SJCRH30 (cell line): Measurements from ENCODE around the genes EMD and DNASE1L1.

- RAMPAGE, long total RNA = no peak
These were observed 19.0 kb upstream of the IRAK1 start for GRCh38 chrX:154038846-154039045.

GRCh38 chrX:154056733-154057294 lies 37.1 kb upstream of the IRAK1 start:
- RAMPAGE, long total RNA = no peak

GRCh38 chrX:154076779-154077798 lies 20.4 kb downstream of the MECP2 start:
- RAMPAGE, long total RNA = no peak

- RAMPAGE, long total RNA = no peak
These were observed 10.3 kb downstream of the MECP2 start for GRCh38 chrX:154087035-154087857.

DNA sequence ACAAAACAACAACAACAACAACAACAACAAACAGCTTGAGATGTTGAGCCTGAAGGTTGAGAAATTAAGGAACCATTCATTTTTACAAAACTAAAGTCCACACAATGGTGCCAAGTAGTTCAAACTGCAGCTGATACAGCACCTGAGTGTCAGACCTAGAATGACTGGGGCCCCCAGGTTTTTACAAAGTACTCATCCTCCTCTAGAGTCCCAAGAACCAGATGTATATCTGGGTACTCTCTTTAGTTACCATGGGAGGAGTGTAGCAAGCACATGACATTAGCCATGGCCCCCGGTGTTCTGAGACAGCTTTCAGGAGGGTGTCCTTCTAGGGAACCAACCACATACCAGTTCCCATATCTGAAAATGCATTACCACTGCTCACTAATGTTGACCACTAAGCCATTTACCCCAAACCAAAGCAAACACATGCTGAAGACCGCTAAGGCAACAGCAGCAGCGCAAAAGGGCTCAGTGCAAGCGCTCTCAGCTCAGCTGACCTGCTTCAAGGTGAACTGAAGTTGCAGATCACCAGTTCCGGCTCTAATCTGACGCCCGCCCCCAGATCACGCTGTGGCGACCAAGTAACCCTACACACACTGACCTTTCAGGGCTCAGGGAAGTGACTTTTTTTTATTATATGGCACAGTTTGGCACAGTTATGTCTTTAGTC lies 6.0 kb downstream of the MECP2 start:
- RAMPAGE, long total RNA = no peak

- RAMPAGE, long total RNA = no peak
These were observed 756 bp downstream of the MECP2 start for GRCh38 chrX:154096510-154097412.

DNA sequence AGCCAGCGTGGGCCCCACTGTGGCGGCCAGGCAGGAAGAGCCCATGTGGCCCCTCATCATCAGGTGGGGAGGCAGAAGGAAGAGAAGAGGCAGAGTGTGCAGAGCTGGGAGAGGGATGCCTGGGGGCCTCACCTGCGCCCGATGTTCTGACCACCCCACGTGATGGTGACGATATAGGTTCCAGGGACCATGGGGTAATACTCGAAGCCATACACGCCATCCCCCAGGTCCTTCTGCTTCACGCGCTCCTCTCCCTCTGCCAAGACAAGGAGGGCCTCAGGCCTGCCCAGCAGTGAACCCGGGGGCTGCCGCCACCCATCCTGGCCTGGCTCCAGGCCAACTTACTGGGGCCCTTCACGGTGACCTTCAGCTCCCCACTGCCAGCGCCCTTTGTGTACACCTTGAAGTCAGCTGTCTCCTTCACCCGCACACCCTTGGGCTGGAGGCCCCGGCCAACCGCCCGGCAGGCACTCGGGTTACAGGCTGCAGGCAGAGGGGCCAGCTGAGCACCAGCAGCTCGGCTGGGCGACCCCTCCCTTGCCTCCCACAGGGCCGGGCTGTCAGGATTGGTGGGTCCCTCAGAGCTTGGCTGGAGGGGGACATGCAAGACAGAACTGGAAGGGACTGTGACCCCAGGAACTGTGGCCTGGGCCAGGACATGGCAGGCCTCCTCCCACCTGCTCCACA lies 9.3 kb downstream of the FLNA start:
- RAMPAGE, long total RNA = no peak

DNA sequence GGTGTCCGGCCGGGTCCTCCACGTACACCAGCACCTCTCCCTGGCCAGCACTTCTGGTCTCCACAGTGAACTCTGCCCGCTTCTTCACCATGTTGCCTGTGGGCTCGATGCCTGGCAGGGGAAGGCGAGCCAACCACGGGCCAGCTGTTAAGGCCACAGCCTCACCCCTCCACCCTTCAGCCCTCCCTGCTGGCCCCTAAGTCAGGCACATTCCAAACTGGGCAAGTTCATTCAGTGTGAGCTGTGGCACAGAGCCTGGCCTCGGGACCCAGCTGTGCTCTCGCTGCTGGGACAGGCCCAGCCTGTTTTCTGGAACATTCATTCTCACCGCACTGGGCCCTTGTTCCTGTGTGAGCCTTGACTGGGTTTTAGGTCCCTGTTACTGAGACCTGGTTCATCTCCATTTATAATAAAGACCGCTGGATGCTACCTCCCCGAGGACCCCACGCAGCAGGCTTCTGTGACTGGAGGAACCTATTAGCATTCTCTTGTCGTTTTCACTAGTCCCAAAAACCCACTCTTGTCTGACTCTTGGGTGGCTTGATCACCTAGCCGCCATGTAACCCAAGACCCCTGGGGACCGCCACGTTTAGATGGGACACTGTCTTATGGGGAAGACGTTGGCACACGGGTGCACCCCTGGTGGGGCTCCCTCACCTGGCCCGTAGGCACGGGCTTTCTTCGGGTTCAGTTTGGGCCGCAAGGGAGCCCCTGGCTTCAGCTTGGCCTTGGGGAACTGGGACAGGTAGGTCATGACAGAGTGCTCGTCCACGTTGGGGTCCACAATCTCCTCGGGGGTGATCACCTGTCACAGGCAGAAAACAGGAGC lies 7.5 kb downstream of the FLNA start:
- RAMPAGE, long total RNA = no peak

GRCh38 chrX:154379118-154380059 lies at the start of gene EMD:
Gene EMD, plus strand, starts transcription at chrX:154379295.
- RAMPAGE, long total RNA = start-site peak on the plus strand at chrX:154379286-154379370, 130 and 30 reads in 2 replicates

DNA sequence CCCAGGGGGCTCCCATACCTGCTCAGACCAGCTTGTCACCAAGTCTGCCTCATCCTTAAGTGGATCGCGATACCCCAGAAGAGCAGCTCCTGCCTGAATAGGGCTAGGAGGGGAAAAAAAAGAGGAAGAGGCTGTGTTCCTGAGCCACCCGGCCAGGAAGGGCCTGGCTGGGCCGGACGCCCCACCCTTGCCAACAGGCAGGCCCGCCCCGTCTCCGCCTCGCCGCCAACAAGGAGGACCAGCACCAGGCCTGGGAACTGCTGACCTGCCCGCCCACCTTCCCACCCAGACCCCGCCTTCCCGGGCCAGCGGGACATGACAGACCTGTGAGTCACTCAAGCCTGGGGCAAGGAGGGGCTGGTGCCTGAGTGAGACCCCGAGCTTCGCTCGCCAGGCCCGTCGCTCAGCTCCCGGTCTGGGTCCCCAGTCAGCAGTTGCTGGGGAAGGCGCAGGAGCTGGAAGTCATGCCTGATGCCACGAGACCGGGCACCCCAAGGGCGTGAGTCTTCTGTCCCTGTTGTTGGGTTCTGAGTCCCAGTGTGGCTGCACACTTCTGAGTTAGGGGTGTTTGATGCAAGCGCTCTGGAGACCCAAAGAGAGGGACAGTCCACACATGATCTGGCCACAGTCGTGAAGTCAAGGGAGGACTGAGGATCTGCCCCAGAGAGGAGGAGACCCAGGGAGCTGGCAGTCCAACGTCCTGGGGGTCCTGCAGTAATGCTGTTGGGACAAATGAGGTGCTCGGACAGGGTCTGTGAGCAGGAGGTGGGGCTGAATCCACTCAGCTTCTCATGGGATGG lies at the start of gene DNASE1L1:
DNASE1L1 (minus strand) TSS at position 161 of the 800 bp plus-strand sequence.
- RAMPAGE, long total RNA = no peak

- RAMPAGE, long total RNA = no peak
These were observed 1.1 kb downstream of the UBL4A start for GRCh38 chrX:154485264-154485761.

GRCh38 chrX:154729458-154729961 lies 21.4 kb downstream of the GAB3 start:
- RAMPAGE, long total RNA = no peak

DNA sequence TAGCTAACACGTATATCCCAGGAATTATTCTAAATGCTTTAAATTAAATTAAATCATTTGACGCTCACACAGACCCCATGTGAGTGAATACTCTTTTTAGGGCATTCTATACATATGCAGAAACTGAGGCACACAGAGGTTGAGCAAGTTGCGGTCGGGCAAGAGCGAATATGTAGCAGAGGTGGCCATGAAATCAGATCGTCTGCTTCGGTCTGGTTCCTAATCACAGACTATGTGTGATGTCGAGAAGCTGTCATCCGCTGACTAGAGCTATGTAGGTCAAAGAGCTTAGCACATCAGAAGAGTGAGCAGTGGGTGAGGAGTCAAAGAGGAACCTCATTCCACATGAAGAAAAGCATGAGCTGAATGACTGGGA lies 19.1 kb downstream of the GAB3 start:
- RAMPAGE, long total RNA = no peak

GRCh38 chrX:154781357-154782286 lies 19.0 kb downstream of the DKC1 start:
- RAMPAGE, long total RNA = no peak

DNA sequence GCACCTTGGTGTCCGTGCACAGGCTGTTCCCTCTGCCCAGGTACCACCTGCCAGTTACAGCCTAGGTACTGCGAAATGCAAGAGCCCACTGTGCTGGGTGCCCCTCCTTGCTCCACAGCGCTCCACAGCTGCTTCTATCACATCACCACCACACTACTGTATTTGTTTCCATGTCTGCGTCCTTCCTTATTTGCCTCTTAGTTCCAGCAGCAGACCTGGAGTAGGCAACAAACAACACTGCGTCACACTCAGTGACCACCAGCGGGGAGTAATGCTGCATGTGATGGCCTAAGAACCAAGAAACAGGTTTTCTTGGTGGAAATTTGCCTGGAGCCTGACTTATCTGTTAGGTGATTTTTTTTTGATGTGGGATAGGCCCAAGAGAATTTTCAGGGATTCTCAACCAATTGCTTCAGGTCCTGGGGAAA lies 3.2 kb downstream of the MPP1 start:
- RAMPAGE, long total RNA = no peak

GRCh38 chrX:154987886-154988304 lies 34.6 kb downstream of the F8 start:
- RAMPAGE, long total RNA = no peak

DNA sequence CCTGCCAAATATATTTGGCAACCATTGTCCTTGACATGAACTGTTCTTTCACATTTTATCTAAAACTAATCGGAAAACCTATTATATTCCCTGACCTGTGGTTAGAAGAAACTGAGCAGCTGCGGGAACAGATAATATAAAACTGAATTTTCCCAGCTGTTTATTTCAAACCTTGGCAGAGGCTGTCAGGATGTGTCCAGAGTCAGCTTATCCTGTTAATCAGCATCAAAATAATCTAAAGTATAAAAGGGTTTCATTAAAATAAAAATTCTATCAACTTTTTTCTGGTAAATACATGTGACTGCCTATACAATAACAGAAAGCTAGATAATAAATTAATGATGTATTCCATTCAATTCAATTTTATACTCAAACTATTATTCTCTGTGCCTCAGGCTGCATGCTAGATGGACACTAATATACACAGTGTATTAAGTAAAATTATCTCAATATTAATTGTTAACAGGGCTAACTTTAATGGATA lies 12.2 kb downstream of the F8 start:
- RAMPAGE, long total RNA = no peak

- RAMPAGE, long total RNA = no peak
These were observed 21.0 kb downstream of the CMC4 start for GRCh38 chrX:155049899-155050348.

DNA sequence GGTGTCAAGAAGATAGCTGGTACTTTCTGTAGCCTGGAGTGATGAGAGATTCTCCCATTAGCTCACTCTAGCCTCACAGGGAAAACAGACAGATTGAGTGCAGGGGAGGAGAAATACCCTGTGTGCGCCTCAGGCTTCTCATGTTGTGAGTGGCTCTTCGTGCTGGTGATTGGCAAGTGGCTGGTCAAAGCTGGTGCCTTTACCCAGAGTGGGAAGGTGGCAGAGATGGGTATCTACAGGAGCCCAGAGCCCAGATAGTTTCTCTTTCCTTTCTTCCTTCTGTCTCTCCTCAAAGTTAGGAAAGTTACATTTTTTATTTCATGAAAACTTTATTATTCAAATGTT lies 18.5 kb downstream of the CMC4 start:
- RAMPAGE, long total RNA = no peak

GRCh38 chrX:155069878-155070555 lies 919 bp downstream of the CMC4 start:
- RAMPAGE, long total RNA = no peak